ENCODE measurements around a stretch of chr10.

- PRO-cap, 3 experiments, result no peak in any of the 3 experiments
- RAMPAGE, long total RNA, 2 experiments, result no peak in any of the 2 experiments
- RRBS, result no CpG with 5 or more reads among the region's 3 CpGs
These were observed 61.7 kb downstream of the TAF3 start for GRCh38 chr10:7879795-7880518.

DNA sequence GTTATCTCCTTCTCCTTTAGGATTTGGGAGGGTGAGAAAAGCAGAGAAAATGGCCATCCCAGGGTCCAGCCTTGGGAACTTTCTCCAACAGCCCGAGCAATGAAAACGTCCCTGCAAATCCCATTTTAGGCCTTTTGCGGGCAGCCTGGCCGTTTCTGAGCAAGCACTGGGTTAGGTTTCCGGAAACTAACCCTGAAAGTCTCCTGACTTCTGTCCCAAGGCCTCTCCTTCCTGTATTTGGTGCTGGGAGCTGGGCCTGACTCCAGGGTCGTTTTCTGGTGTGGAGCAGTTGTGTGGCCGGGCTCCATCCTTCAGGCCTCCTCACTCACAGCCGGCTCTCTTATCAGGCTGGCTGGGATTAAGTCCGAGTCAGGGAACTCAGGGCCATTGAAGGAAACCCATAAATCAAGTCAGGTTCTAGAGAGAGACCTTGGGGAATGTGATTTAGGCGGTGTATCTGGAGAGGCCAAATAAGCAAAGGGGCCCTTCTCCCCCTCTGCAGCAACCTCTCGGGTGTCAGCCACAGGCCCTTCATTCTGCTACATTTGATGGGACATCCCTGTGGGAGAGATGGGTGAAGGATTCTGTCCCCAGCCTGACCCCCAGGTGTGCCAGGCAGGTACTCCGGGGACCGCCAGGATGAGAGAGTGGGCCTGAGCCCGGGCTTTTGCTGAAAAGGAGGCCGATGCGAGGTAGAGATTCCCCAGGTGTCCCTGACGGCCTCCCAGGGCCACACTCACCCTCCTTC lies 3.2 kb downstream of the GATA3 start:
- PRO-cap, 3 experiments, result no peak in any of the 3 experiments
- RAMPAGE, long total RNA, 2 experiments, result no peak in any of the 2 experiments
- RRBS, result 33% methylated on average over 1 of the region's 17 CpGs

DNA sequence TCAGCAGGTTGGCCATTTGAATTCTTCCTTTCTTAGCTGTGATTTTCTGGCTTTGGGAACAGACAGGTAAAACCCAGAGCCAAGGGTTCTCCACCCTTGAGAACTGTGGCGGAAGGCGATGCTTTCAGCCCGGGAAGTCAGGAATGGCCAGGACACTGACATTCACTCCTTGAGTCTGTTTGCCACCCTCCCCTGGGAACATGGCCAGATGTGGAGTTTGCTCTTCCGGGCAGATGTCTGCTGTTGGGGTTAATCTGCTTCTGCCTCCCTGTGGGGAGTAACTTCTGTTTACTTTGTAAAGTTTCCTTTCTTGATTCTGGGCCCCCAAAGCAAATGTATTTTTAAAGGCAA lies 17.7 kb downstream of the GATA3 start:
- PRO-cap, 3 experiments, result no peak in any of the 3 experiments
- RAMPAGE, long total RNA, 2 experiments, result no peak in any of the 2 experiments
- RRBS, result 71% methylated on average over 2 of the region's 4 CpGs

GRCh38 chr10:8331936-8332904 lies 277.7 kb downstream of the GATA3 start:
- PRO-cap, 3 experiments, result no peak in any of the 3 experiments
- RAMPAGE, long total RNA, 2 experiments, result no peak in any of the 2 experiments
- RRBS, result no CpG with 5 or more reads among the region's 38 CpGs

- PRO-cap, 3 experiments, result no peak in any of the 3 experiments
- RAMPAGE, long total RNA, 2 experiments, result no peak in any of the 2 experiments
- RRBS, result 12% methylated on average over 4 of the region's 17 CpGs
These were observed 311.7 kb downstream of the GATA3 start for GRCh38 chr10:8366088-8366775.

DNA sequence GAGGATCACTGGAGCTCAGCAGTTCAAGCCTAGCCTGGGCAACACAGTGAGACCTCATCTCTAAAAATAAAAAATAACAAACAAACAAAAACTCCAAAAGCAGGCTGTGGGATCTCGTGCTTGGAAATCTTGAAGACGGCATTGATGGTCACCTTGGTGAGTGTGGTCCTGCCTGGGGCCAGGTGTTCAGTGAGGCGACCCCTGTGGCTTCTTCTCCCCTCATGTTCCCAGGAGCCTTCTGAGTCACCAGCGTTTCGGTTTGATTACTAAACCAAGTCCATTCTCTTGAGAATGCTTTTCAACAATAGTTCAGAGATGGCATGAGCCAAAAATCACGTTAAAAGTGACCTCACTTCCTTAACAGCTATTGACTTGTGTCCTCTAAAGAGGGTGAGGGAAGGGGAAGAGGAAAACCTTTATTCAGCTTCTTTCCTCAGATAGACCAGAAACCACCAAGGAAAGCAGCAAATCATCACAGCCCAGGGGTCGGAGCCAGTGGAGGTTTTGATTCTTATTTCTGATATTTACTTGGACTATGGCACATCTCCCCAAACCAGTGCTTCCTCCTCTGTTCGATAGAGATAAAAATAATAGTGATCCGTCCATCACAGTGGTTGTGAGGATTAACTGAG lies 315.2 kb downstream of the GATA3 start:
- PRO-cap, 3 experiments, result no peak in any of the 3 experiments
- RAMPAGE, long total RNA, 2 experiments, result no peak in any of the 2 experiments
- RRBS, result no CpG with 5 or more reads among the region's 9 CpGs

- PRO-cap, 3 experiments, result no peak in any of the 3 experiments
- RAMPAGE, long total RNA, 2 experiments, result no peak in any of the 2 experiments
- RRBS, result no CpG with 5 or more reads among the region's 1 CpG
These were observed 214.3 kb upstream of the CELF2 start for GRCh38 chr10:10803348-10803727.

GRCh38 chr10:11035152-11035814 lies 17.6 kb downstream of the CELF2 start:
- PRO-cap, 3 experiments, result peak in 1 of 3 experiments; most common plus-strand start chr10:11035543 (in 1); most common minus-strand start chr10:11035433 (in 1)
- RAMPAGE, long total RNA, 2 experiments, result no peak in any of the 2 experiments
- RRBS, result no CpG with 5 or more reads among the region's 5 CpGs

GRCh38 chr10:11045696-11046488 lies 28.2 kb downstream of the CELF2 start:
- PRO-cap, 3 experiments, result no peak in any of the 3 experiments
- RAMPAGE, long total RNA, 2 experiments, result no peak in any of the 2 experiments
- RRBS, result no CpG with 5 or more reads among the region's 22 CpGs

DNA sequence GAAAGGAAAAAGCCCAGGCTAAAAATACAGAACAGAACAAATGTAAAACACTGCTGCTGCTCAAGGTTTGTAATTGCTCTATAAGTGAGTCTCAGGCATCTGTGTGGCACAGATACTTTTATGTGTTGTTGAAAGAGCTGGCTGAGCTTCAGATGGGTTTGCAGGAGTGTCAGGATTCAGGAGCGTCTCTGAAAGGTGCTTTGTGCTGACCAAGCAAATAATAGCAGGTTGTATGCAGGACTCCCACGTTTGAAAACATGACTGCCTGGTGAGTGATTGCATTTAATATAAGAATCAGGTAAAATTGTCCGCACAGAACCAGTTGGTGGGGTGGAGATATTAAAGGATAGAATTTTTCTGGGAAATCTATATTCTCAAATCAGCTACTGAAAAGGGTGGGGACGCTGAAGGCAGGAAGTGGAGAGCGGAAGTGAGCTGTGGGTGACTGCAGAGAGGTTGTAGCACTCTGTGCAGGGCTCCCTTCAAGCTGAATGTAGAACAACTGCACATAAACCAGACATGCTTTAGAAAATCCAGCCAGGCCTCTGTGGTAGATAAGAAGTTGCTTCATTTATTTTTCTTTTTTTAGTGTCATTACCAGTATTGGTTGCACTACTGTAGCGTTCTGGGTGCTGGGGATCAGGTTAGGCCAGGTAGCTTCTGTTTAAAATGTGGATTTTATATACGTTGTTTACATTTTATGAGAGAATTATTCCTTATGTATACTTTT lies 127.7 kb downstream of the CELF2 start:
- PRO-cap, 3 experiments, result no peak in any of the 3 experiments
- RAMPAGE, long total RNA, 2 experiments, result no peak in any of the 2 experiments
- RRBS, result no CpG with 5 or more reads among the region's 7 CpGs

GRCh38 chr10:11198983-11199558 lies 181.4 kb downstream of the CELF2 start:
- PRO-cap, 3 experiments, result no peak in any of the 3 experiments
- RAMPAGE, long total RNA, 2 experiments, result no peak in any of the 2 experiments
- RRBS, result no CpG with 5 or more reads among the region's 7 CpGs

GRCh38 chr10:11300455-11300889 lies 282.8 kb downstream of the CELF2 start:
- PRO-cap, 3 experiments, result no peak in any of the 3 experiments
- RAMPAGE, long total RNA, 2 experiments, result no peak in any of the 2 experiments
- RRBS, result no CpG with 5 or more reads among the region's 14 CpGs

GRCh38 chr10:11302581-11303000 lies 284.9 kb downstream of the CELF2 start:
- PRO-cap, 3 experiments, result no peak in any of the 3 experiments
- RAMPAGE, long total RNA, 2 experiments, result no peak in any of the 2 experiments
- RRBS, result no CpG with 5 or more reads among the region's 8 CpGs

GRCh38 chr10:11332076-11333119 lies 279.1 kb downstream of the USP6NL start:
- PRO-cap, 3 experiments, result no peak in any of the 3 experiments
- RAMPAGE, long total RNA, 2 experiments, result no peak in any of the 2 experiments
- RRBS, result no CpG with 5 or more reads among the region's 16 CpGs

GRCh38 chr10:11336458-11337212 lies 274.8 kb downstream of the USP6NL start:
- PRO-cap, 3 experiments, result no peak in any of the 3 experiments
- RAMPAGE, long total RNA, 2 experiments, result no peak in any of the 2 experiments
- RRBS, result no CpG with 5 or more reads among the region's 12 CpGs

GRCh38 chr10:11448164-11448678 lies 163.2 kb downstream of the USP6NL start:
- PRO-cap, 3 experiments, result no peak in any of the 3 experiments
- RAMPAGE, long total RNA, 2 experiments, result no peak in any of the 2 experiments
- RRBS, result no CpG with 5 or more reads among the region's 8 CpGs

GRCh38 chr10:11463076-11464065 lies 148.1 kb downstream of the USP6NL start:
- PRO-cap, 3 experiments, result no peak in any of the 3 experiments
- RAMPAGE, long total RNA, 2 experiments, result start-site peak on the plus strand in 2 of 2 experiments, at chr10:11463703-11463767 at its widest, 9 to 24 reads per replicate
- RRBS, result 18% methylated on average over 13 of the region's 49 CpGs

DNA sequence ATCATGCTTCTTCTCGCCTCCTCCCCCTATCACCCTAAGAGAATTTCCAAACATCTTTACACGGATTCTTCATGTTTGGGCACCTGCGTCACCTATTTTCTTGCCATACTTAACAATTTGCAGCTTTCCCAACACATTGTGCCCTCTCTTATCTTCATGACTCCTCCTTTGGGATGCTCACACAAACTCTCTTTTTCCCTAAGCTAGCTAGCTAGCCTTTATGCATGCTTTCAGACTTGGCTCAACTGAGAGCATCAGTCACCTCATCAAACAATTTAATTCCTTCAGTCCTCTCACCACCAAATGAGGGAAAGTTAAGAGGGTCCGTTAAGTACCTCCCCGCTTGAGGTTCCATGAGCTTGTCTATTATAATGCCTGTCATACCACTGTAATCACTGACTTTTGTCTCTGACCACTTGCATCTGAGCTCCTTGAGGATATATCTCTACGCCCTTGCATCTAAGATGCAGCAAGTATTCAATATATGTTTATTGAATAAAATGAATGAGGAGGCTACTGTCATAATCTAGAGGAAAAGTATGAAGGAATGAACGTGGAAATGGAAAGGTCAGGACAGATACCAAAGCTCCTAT lies 41.5 kb downstream of the USP6NL start:
- PRO-cap, 3 experiments, result no peak in any of the 3 experiments
- RAMPAGE, long total RNA, 2 experiments, result no peak in any of the 2 experiments
- RRBS, result no CpG with 5 or more reads among the region's 7 CpGs

- PRO-cap, 3 experiments, result no peak in any of the 3 experiments
- RAMPAGE, long total RNA, 2 experiments, result no peak in any of the 2 experiments
- RRBS, result no CpG with 5 or more reads among the region's 7 CpGs
These were observed 1.0 kb downstream of the USP6NL start for GRCh38 chr10:11610527-11610745.

DNA sequence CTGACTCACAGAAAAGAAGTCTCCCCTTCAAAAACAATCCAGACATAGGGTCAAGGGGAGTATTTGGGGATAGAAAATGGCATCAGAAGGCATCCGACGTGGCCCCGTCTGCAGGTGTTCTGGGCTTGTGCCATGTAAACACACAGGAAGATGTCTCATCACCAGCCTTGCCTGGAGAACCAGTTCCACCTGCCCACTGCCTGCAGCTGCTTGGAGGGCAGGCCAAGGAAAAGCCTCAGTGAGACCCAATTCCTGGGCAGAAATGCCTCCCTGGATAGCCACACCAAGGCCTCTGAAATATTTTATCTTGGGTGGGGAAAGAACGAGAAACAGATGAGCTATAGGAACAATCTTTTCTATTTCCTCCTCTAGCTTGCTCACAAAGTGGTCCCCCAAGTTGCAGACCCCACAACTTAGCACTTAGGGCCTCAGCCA lies 54.4 kb upstream of the ECHDC3 start:
- PRO-cap, 3 experiments, result no peak in any of the 3 experiments
- RAMPAGE, long total RNA, 2 experiments, result no peak in any of the 2 experiments
- RRBS, result no CpG with 5 or more reads among the region's 4 CpGs

All from testis (tissue), 5 donors.